HT-29 (cell line): ENCODE measurements around a stretch of chr5.

GRCh38 chr5:36877911-36878694 lies 1.5 kb downstream of the NIPBL start:
- RAMPAGE, long total RNA: no peak

DNA sequence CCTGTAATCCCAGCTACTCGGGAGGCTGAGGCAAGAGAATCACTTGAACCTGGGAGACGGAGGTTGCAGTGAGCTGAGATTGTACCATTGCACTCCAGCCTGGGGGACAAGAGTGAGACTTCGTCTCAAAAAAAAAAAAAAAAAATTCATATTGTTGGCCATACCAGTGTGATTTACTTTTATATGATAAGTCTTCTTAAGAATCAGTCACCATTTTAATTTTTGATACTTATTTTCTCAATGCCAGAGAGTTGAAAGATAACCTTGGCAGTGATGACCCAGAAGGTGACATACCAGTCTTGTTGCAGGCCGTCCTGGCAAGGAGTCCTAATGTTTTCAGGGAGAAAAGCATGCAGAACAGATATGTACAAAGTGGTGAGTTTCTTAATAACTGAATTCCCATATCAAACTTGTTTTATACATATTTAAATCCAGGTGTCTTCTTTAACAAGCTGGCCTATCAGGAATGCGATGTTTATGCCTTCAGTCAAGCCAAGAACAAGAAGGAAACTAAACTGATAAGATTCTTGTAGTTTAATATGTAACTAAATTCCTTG lies 81.4 kb downstream of the NIPBL start:
- RAMPAGE, long total RNA: no peak

DNA sequence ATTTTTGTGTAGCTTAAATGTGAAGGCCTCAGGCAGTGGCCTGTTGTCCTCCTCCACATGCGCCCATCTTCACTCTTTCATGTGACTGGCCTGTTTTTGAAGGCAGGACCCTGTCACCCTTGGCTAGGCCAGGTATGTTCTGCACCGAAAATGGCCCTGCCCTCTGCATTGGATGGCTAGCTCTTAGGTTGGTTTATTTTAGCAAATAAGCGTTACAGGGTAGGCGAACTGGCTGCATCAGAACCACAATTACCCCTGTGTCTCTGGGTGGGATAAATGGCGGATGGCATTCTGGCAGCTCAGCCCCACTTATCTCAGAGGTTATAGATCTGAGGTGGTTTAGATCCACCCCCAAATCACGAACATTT lies 738 bp upstream of the CPLANE1 start:
- RAMPAGE, long total RNA: no peak

DNA sequence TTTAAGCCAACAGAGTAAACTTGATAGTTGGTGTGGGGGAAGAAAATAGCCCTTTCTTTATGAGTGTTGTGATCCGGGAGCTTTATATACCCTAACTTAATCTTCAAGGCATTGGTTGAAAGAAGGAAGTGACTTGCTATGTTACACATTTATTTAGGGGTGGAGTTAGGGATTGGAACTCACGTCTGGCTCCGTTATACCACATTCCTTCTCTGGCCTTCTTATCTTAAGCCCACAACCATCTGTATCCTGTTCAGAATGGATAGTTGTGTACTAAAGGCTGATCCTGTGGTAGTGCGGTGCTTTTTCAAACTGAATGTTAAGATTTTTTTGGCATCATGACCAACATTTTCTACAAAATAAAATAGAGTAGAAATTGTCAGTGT lies 174.0 kb downstream of the WDR70 start:
- RAMPAGE, long total RNA: no peak

DNA sequence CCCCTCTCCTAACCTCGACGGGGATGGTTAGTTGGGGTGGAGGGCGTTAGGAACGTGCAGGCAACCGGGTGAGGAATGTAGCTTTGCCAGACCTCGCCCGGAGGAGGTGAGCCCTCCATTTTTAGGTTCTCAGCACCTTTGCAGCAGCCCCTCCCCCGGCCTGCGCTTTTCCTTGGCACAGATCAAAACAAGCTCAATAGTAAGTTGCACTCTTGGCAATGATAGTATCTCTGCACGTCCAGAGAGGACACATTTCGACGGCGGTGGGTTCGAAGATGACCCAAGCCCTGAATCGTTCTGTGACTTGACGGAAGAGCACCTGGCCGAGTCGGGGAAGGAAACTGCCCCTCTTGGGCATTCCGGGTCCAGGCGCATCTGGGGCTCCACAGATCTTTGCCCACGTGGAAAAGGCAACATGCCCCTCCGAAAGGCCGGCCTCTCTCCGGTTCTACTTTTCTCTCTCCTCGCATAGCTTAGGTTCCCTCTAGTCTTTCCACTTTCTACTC lies 907 bp downstream of the GDNF start:
- RAMPAGE, long total RNA: no peak

DNA sequence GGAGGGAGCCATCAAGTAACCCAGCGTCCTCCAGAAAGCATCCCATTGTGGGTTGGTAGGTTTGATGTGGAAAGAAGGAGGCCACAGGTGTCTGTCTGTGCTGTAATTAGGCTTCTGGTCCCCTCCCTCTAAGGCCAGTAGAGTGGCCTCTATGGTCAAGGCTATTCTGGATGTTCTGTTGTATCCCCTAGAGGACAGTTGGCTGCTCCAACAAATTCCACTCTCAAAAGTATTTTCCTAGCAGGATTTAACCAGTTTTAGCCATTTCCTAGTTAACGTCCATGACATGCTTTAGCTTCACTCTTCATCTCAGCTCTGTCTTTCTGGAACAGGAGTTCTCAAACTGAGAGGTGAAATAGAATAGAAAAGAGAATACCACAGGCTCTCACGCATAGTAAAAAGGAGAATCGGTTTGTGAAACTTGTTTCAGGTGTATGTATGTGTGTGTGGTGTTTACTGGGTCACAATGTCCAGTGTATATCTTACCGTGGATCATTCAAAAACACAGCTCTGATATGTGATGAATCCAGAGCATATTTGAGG lies 106.6 kb downstream of the EGFLAM start:
- RAMPAGE, long total RNA: no peak

GRCh38 chr5:38542462-38543193 lies 13.8 kb downstream of the LIFR start:
- RAMPAGE, long total RNA: no peak

GRCh38 chr5:38543989-38544912 lies 12.2 kb downstream of the LIFR start:
- RAMPAGE, long total RNA: no peak

- RAMPAGE, long total RNA: no peak
Measured at GRCh38 chr5:38552718-38553544, 3.5 kb downstream of the LIFR start.

GRCh38 chr5:38601437-38601736 lies 44.9 kb upstream of the LIFR start:
- RAMPAGE, long total RNA: no peak

GRCh38 chr5:38800383-38800848 lies 45.4 kb upstream of the OSMR start:
- RAMPAGE, long total RNA: no peak

DNA sequence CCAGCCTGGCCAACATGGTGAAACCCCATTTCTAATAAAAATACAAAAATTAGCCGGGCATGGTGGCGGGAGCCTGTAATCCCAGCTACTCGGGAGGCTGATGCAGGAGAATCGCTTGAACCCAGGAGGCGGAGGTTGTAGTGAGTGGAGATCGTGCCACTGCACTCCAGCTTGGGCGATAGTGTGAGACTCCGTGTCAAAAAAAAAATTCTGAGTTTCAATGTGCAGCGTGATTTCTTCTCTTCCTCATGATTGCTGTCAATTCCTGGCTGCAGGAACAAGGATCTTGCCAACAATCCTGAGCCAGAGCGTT lies 38.5 kb upstream of the OSMR start:
- RAMPAGE, long total RNA: no peak

GRCh38 chr5:38816165-38816711 lies 29.6 kb upstream of the OSMR start:
- RAMPAGE, long total RNA: no peak

- RAMPAGE, long total RNA: no peak
Measured at GRCh38 chr5:38843564-38844249, 2.1 kb upstream of the OSMR start.

GRCh38 chr5:38909278-38910084 lies 63.7 kb downstream of the OSMR start:
- RAMPAGE, long total RNA: no peak

DNA sequence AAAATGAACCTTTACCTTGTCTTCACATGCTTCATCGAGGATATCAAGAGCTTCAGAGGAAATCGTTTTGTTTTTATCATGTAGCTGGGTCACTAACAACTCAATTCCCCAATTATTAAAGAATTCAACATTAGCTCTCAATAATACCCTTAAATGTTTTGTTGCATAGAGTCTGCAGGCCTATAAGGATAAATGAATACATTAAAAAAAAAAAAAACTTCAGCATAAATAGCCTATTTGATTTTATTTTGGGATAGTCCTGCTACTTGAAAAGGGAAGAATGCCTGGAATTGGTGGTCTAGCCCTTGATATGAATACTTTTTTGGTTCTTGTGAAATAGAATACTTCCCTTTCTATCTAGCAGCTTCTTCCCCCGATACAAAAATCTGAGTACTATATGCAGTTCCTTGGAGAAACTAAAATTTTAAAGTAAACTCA lies 112.9 kb downstream of the OSMR start:
- RAMPAGE, long total RNA: no peak

DNA sequence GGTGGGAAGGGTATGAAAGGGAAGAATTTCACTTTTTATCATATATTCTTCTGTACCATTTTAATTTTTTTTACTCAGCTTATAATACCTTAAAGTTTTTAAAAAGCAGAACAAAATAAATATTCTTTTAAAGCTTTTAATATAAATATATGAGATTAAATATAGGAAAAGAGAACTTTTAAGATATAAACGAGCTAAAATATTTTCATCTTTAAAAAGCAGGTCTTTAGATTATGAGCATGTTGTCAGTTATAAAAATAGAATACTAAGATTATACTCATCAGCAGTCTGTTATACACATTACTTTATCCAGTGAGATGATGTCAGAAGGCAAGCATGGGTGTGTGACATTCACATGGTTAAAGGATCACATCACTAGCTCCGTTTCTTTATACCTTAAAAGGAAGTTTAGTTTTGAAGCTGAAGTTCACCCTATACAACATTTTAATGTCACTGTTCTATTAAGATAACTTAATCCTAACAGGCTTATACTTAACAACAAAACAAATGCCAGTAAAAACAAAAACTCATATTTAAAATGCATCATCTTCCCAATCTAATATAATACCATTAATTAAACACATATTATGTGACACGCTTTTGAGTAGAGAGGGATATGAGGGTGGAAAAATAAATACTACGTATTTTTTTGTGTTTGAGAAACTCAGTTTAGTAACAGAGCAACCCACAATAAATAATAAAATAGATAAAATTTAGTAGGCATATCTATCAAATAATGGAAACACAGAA lies 59.6 kb downstream of the RICTOR start:
- RAMPAGE, long total RNA: no peak

DNA sequence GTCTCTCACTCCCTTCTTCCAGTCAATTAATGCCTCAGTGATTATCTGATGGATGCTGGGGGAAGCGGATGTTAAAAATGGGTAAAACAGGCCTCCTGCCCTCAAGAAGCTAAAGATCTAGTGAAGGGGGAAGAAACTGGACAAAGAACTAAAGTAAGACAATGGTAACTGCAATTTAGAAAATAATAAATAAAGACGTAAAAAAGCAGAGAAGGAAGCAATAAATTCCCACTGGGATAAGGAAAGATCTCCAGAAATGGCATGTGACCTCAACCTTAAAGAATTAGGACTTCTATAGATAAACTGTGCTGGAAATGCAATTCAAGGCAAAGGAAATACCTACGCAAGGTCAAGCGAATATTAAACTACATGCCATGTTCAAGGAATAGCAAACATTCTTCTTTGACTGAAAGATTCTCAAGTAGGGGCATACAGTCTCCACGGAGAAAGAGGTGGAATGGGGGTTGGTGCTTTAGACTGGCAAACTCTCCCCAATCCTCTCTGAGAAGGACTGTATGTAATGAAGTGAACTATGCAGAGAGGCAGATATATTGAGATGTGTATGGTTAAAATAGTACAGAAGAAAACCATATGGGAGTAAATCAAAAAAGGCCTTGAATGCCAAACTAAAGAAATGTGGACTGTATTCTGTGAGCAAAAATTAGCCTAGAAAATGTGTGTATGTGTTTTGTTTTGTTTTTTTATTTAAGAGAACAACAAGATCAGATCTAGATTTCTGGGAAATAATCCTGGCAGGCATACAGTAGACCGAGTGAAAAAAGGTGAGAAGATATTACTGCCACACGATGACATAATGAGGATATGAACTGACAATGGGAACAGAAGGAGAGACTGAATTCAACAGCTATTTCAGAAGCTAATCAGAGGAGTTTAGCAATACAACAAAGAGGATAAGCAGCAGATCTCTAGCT lies 6.1 kb downstream of the RICTOR start:
- RAMPAGE, long total RNA: no peak

DNA sequence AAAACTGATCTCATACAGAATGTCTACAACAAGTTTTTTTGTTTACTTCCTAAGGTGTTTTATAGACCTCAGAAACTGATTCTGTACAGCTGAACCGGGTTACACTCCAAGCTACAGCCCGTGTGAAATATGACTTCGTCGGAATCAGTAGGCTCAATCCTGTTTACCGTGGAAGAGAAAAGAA lies 1.2 kb downstream of the RICTOR start:
- RAMPAGE, long total RNA: no peak

DNA sequence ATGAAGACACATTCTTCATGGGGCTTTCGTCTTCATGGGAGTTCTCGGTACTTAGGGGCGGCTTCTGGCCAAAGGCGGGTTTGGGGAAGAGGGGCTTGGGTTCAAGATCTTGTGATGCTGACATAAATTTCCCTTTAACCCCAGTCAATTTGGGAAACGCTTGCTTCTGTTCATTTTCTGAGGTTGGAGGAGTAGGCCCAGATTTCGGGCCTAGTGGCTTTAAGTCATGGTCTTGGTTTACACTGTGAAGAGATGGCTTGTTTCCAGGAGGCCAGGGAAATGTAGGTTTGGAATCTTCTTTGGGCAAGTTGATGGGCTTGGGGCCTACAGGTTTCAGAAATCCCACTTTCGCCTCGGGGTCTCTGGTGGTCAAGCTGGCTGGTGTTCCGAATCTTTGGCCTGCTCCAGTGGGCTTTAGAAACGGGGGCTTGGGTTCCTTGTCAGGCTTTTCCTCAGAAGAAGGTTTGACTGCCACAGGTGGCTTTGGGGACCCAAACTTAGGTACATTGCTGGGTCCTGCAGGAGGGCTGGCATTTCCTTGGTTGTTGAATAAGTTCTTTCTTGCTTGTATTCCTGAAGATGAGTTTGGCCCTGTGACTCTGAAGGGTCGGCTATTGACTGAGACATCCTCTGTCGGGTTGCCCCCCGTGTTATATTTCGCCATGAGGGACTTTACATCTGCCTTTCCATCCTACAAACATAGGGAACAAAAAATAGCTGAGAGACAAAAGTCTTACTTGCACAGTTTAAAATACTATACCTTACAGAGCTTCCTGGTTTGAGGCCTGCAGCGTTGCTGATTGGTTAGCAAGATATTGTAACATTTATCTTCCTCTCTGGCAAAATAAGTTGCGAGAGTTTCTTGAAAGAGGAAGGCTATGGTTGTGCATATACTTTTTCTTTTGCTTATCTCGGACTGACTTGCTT lies 16.8 kb downstream of the FYB1 start:
- RAMPAGE, long total RNA: no peak